Aortic smooth muscle cell (primary cell): Measurements from ENCODE around the genes ANKLE1, UNC13A and FCHO1.

DNA sequence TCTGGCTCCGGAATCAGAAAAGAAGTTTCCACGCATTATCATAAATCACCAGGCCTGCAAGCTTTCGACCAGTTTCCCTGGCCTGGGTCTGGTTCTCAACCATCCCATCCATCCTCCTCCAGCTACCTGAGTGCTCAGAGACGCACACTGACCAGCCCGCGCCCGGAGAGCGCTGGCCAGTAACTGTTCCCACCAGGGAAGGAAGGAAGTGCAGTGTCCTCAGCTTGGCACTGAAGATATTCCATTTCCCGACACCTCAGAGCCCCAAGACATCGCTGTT lies 29.2 kb downstream of the EPS15L1 start:
- RRBS, result no CpG with 5 or more reads among the region's 10 CpGs

DNA sequence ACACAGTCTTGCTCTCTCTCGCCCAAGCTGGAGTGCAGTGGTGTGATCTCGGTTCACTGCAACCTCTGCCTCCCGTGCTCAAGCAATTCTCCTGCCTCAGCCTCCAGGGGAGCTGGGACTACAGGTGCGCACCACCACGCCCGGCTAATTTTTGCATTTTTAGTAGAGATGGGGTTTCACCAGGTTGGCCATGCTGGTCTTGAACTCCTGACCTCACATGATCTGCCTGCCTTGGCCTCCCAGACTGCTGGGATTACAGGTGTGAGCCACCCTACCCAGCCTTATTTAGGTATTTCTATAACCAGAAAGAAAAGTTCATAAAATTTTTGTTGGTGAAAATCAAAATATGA lies 1.5 kb upstream of the CHERP start:
- RRBS, result no CpG with 5 or more reads among the region's 6 CpGs

DNA sequence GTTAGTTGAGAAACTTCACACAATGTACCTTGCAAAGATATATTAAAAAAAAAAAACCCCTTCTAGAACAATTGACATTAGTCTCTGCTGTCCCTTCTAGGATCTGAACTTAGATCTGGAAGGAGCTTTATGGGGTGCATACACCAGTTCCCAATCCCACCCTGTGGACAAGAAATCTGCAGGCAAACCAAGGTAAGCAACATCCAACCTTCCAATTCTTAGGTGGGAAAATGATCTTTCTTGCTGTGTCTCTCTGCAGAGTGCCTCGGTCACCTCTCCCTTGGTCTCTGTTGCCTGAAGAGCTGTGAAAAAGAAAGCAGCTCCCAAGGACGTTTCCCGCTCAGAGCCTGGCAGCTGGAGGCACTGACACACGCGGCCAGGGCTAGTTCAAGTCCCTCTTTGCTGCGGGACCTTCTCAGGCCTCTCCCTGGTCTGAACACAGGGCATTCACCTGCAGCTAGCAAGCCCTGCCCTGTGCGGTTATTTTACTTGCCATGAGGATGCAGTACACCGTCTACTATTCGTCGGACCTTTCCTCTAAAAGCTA lies 3.9 kb downstream of the MED26 start:
- RRBS, result no CpG with 5 or more reads among the region's 10 CpGs

DNA sequence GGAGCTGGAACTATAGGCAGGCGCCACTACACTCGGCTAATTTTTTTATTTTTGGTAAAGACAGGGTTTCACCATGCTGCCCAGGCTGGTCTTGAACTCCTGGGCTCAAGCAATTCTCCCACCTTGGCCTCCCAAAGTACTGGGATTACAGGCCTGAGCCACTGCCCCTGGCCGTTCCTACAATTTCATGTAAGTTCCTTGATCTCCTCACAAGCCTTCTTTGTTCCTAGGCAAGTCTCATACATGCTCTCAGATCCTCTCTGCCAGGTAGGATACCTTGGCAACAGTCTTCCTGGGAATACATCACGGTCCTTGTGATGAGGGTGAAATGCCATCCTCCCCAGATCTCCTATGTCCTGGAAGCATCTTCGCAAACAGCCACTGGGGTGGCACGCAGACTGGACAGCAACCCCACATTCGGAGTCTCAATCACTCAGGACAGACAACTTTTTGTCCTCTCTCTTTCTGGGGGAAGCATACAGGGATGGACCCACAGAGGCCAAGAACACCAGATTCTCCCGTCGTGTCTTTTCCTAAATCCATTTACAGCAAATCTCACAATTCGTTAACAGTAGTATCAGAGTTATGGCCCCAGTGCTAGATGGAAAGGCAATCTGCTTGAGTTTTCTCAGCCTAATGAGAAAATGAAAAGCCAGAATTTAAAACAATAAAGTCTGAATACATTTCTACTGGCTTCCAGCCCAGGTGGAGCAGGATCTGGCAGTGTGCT lies 7.5 kb downstream of the SMIM7 start:
- RRBS, result no CpG with 5 or more reads among the region's 10 CpGs

- RRBS, result no CpG with 5 or more reads among the region's 30 CpGs
Observed at GRCh38 chr19:16660206-16660743, 331 bp upstream of the SMIM7 start.

DNA sequence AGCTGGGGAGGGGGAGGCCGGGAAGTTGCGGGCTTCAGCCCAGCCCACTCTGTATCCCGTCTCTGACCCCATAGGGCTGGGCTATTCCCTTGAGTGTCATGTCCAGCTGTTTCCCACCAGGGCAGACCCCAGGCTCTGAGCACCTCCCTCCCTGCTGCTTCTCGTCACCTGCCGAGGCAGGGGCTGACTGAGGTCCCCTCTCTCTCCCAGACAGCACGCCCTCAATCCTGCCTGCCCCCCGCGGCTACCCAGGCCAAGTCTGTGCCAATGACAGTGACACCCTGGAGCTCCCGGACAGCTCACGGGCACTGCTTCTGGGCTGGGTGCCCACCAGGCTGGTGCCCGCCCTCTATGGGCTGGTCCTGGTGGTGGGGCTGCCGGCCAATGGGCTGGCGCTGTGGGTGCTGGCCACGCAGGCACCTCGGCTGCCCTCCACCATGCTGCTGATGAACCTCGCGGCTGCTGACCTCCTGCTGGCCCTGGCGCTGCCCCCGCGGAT lies 613 bp downstream of the F2RL3 start:
- RRBS, result 26% methylated on average over 3 of the region's 20 CpGs

- RRBS, result 89% methylated on average over 15 of the region's 66 CpGs
Observed at GRCh38 chr19:16889862-16890950, 1.4 kb downstream of the F2RL3 start.

DNA sequence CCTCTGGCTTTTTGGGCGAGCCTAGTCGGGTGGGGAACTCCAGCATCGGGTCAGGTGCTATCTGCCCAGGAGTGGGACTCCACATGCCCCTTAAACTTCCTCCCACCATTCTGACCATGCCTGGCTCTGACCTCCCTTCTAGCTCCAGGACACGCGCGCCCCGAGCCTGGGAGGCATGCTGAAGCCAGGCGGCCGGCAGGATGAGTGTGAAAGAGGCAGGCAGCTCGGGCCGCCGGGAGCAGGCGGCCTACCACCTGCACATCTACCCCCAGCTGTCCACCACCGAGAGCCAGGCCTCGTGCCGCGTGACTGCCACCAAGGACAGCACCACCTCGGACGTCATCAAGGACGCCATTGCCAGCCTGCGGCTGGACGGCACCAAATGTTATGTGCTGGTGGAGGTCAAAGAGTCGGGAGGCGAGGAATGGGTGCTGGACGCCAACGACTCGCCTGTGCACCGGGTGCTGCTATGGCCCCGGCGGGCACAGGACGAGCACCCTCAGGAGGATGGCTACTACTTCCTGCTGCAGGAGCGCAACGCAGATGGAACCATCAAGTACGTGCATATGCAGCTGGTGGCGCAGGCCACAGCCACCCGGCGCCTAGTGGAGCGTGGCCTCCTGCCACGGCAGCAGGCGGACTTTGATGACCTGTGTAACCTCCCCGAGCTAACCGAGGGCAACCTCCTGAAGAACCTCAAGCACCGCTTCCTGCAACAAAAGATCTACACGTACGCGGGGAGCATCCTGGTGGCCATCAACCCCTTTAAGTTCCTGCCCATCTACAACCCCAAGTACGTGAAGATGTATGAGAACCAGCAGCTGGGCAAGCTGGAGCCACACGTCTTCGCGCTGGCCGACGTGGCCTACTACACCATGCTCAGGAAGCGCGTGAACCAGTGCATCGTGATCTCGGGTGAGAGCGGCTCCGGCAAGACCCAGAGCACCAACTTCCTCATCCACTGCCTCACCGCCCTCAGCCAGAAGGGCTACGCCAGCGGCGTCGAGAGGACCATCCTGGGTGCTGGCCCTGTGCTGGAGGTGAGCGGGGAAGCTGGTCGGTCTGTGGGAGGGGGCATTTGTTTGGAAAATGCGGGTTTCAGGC lies 26.3 kb downstream of the MYO9B start:
- RRBS, result 100% methylated on average over 3 of the region's 66 CpGs

DNA sequence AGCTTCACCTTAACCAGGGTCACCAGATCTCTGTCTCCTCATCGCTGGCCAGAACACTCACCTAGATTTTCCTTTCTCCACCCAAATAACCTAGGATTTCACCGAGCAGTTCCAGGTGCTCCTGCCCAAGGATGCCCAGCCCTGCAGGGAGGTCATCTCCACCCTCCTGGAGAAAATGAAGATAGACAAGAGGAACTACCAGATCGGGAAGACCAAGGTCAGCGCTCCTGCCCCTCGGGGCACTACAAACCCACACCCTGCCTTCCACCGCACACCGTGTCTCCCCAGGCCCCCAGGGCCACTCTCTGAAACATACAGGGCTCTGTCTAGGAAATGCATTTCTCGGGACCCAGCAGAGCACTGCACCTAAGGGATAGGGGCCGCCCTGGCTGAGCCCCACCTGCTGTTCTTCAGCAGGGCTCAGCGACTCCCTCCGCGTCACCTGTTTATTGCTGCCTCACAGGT lies 24.1 kb upstream of the USE1 start:
- RRBS, result no CpG with 5 or more reads among the region's 12 CpGs

GRCh38 chr19:17214443-17215035 lies 618 bp upstream of the USE1 start:
- RRBS, result no CpG with 5 or more reads among the region's 10 CpGs

GRCh38 chr19:17247139-17247617 lies 1.5 kb upstream of the NR2F6 start:
- RRBS, result no CpG with 5 or more reads among the region's 9 CpGs

- RRBS, result 10% methylated on average over 21 of the region's 70 CpGs
Observed at GRCh38 chr19:17281405-17282241, at the start of gene ANKLE1. Gene ANKLE1 (plus strand): TSS chr19:17281901.

- RRBS, result no CpG with 5 or more reads among the region's 13 CpGs
Observed at GRCh38 chr19:17322558-17323089, 12.0 kb downstream of the ANO8 start.

DNA sequence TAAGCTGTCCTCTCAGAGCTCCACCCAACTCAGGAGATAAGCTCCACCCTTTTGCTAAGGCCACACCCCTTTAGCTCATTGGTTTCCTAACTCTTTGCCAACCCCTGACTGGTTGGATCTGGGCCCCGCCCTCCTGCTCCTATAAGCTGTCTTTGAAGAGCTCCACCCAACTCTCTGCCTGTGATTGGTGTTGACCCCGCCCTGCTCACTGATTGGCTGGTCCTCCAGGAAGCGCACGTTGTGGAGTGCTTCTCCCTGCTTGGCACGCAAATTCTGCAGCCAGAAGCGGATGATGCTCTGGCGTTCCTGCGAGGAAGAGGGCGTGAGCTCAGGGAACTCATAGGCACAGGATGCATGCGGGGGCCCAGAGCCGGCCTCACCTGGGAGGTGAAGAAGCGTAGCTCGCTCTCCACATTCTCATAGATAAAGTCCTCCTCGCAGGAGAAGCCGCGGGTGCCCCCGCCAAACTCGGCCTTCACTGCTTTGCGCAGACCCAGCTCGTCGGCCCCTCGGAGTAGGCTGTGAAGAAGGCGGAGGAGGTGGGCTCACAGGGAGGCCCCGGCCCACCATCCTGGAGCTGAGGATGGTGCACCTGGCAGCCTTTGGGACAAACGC lies 1.8 kb downstream of the ANO8 start:
- RRBS, result no CpG with 5 or more reads among the region's 25 CpGs

DNA sequence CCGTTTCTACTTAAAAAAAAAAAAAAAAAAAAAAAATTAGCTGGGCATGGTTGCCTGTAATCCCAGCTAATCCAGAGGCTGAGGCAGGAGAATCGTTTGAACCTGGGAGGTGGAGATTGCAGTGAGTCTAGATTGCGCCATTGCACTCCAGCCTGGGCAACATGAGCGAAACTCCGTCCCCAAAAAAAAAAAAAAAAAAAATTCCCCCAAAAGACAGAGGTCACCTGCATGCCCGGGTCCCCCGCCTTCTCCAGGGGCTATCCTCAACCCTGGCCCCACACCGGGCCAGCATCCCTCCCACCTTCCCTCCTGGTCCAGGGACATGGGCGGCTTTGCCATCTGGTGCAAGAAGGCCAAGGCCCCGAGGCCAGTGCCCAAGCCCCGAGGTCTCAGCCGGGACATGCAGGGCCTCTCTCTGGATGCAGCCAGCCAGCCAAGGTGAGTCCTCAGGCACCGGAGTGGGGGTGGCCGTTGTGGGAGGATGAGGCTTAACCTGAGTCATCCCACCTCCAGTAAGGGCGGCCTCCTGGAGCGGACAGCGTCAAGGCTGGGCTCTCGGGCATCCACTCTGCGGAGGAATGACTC lies 3.4 kb downstream of the MVB12A start:
- RRBS, result 81% methylated on average over 7 of the region's 19 CpGs

DNA sequence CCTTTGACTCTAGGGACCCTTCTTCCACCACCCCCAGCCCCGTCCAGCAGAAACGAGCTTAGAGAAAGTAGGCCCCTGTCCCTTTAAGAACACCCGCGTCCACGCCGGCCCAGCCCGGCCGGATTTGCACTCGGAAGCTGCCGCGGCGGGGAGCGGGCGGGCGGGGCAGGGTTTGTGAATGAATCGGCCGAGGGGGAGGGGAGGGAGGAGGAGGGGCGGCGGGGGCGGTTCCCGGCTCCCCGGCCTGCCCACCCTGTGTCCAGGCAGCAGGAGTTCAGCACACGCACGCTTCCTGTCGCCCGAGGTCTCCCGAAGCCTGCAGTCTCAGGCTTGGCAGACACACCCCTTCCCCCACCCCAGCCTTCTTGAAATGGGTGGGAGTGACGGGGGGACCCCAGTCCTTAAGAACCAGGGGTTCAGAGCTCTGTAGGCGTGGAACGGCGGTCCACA lies 1.5 kb downstream of the UNC13A start:
- RRBS, result 18% methylated on average over 4 of the region's 31 CpGs

GRCh38 chr19:17688065-17688894 lies at the start of gene UNC13A:
Gene UNC13A (minus strand): TSS chr19:17688354.
- RRBS, result 3% methylated on average over 12 of the region's 57 CpGs

GRCh38 chr19:17738948-17739732 lies 12.1 kb upstream of the FCHO1 start:
- RRBS, result no CpG with 5 or more reads among the region's 16 CpGs

DNA sequence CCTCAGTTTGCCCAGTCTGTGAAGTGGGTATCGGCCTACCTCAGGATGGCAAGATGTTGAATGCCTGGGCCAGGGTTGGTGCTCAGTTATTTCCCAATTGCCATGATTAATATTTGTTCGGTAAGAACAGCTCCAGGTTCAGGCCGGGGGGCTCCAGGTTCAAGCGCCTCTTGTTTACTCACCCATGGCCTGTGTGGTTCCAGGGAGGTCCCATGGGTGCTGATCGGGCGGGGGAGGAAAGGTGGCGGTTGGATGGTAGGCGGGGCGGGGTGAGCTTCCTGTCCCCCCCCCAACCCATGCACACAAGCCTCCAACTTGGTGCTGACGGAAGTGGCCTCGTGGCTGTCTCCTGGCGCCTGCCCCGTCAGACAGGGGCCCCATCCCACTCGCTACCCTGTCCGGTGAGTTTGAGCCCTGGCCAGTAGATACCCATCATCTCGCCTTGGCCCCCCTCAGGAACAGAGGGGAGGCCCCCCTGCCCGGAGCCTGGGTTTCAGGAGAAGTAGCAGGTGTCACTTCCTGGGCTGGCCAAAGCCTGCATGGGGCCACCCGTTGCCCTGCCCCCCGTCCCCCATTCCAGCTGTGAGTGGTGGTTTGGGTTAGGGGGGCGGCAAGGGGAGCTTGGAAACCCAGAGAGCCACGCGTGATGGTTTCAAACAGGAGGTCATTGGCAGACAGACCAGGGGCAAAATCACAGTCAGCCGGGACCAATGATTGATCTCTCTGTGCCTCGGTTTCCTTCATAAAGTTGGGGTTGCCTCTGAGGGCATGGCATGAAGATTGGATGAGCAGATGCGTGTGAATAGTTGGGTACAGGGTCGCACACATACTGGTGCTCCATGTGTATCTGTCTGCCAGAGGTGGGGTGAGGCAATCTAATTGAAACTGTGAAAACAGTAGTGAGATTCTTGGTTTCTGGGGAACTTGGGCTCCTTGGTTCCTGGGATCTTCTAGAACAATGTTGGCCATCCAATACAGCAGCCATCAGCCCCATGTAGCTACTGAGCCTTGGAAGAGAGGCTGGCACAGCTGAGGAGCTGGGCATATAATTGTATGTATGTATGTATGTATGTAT lies at the start of gene FCHO1:
Gene FCHO1, plus strand, starts transcription at position 301 of the 1,075 bp plus-strand sequence.
- RRBS, result 32% methylated on average over 2 of the region's 26 CpGs

DNA sequence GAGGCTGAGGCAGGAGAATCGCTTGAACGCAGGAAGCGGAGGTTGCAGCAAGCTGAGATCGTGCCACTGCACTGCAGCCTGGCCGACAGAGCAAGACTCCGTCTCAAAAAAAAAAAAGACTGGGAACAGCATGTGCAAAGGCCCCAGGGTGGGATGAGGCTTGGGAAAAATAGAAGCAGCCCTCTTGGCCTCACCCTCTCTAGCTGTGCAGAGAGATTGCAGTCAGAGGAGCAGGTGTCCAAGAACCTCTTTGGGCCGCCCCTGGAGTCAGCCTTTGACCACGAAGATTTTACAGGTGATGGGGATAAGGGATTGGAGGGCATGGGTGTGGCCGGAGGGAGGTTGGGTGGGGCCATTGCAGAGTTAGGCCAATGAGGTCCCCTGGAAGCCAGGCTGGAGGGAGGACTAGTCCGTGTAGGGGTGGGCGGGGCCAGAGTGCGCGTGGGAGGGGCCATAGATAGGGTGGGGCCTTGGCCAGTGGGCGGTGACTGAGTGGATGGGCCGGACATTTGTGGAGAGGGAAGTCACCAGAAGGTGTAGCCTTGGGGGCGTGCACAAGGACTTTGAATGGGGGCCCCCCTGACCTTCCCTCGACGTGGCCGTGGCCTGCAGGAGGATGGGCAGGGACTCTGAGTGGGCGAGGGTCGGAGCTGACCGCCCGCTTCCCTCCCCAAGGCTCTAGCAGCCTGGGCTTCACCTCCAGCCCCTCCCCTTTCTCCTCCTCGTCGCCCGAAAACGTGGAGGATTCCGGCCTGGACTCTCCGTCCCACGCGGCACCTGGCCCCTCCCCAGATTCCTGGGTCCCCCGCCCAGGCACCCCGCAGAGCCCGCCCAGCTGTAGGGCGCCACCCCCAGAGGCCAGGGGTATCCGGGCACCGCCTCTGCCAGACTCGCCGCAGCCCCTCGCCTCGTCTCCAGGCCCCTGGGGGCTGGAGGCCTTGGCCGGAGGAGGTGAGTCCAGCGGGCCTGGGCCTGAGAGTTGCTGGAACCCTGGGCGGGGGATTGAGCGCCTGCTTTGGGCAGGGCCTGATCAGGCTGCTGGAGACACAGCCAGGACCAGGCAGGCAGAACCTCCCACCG lies 16.7 kb upstream of the B3GNT3 start:
- RRBS, result 9% methylated on average over 6 of the region's 46 CpGs